Measurements from ENCODE around the genes NEU4 and PDCD1.

DNA sequence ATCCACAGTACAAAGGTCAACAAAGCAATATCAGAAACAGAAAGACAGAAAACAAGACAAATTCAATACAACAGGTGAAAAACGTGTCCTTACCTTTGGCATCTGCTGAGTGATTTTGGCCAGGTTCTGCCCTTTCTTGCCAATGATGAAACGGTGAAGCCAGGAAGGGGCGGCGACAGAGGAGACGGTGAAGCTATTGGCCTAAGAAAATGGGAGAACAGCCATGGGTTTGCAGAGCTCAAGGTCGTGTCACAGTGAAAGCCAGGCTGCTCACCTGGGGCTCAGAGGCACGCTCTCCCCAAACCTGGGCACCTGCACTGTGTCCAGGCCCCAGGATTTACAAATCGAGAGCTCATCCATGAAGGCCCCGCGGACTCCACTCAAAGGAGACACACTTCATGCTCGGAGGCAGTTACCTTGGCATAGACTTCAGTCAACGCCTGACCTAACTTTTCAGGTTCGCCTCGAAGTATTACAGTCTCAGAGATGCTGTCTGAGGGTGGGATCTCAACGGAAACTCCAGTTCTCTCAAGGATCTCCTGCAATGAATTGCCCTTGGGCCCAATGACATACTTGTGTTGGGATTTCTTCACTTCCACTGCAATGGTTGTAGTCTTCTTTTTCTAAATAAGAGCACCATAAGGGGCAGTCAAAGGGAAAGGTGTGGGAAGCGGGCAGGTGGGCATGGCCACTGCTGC lies 60.4 kb downstream of the HDLBP start:
- PRO-cap, 3 experiments, result no peak in any of the 3 experiments
- RAMPAGE, long total RNA, 2 experiments, result start-site peak on the minus strand in 1 of 2 experiments, centred at position 587 of the sequence, 112 reads per replicate
- RRBS, result no CpG with 5 or more reads among the region's 16 CpGs

DNA sequence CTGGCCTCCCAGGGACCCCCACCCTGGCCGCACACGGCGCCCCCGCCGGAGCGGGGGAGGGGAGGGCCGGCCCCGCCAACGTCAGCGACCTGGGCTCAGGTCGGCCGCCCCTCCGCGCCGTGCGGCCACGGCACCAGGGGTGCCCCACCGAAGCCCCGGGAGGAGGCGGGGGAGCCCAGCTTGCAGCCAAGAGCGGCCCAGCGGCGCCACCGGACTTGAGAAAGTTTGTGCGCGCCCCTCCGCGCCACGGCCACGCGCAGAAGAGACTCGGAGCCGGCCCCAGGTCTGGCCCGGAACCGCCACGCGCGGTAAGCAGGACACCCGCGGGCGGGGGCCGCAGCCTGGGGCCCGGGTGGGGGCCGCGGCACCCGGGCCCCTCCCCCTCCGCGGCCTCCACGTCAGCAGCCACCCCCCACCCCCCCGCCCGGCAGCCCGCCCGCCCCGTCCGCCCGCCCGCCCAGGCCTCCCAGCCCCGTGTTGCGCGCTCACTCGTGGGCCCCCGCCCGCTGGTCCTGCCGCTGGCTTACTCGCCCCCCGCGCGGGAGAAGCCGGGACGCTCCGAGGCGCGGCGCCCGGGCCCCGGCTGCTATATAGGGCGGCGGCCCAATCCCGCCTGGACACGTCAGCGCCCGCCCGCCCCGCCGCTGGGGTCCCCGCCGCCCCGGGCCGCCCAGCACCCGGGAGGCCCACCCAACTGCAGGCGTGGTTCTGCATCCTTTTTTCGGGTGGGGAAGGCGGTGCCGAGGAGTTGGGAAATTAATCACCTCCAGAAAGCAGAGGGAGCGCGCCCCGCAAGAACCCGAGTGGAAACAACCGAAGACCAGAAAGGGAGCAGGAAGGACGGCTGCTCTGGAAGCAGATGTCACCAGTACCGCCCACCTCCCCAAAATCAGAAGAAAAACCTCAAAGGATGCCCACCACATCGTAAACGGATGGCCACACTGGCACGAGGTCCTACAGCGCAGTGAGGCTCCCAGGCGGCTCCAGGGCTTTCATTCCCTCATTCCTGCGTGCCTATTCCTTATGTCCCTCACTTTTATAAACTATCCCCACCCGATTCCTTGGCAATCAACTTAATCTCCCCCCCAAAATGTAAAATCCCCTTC lies 42.8 kb downstream of the HDLBP start:
- PRO-cap, 3 experiments, result peak in 3 of 3 experiments; most common plus-strand start position 823 of the sequence (in 2); most common minus-strand start position 560 of the sequence (in 3)
- RAMPAGE, long total RNA, 2 experiments, result start-site peak on the minus strand in 2 of 2 experiments, centred at position 563 of the sequence, 192 to 204 reads per replicate
- RRBS, result 1% methylated on average over 53 of the region's 108 CpGs

GRCh38 chr2:241494580-241495162 lies 13.7 kb downstream of the STK25 start:
- PRO-cap, 3 experiments, result no peak in any of the 3 experiments
- RAMPAGE, long total RNA, 2 experiments, result no peak in any of the 2 experiments
- RRBS, result no CpG with 5 or more reads among the region's 13 CpGs

DNA sequence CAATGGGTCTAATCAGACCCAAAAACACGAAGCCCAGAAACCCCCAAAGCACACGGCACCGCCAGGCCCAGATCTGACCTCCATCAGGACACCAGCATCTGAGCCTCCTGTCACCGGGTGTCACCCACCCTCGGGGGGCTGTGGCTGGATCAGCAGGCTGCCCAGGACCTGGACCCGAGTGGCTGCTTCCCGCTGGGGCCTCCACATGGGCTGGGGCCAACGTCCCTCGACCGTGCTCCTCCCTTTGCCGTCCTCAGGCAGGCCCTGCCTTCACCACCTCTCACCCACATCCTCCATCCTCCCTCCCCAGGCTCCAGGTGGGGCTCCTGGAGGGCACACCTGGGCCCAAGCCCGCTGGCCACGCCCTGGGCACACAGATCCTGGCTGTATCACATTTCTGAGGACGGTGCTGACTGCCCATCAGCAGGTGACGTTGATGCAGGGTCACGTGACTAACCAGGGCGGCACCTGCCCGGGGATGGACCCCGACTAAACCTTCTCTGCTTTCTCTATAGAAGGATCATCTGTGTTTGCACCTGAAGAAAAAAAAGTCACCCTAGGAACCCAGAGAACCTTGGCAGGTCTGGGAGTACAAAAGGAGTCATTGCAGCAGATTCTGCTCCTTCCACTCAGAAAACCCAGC lies 11.4 kb downstream of the STK25 start:
- PRO-cap, 3 experiments, result no peak in any of the 3 experiments
- RAMPAGE, long total RNA, 2 experiments, result no peak in any of the 2 experiments
- RRBS, result no CpG with 5 or more reads among the region's 19 CpGs

- PRO-cap, 3 experiments, result no peak in any of the 3 experiments
- RAMPAGE, long total RNA, 2 experiments, result no peak in any of the 2 experiments
- RRBS, result no CpG with 5 or more reads among the region's 9 CpGs
These were observed 11.7 kb upstream of the BOK start for GRCh38 chr2:241546973-241547216.

GRCh38 chr2:241670576-241670738 lies 16.2 kb downstream of the DTYMK start:
- PRO-cap, 3 experiments, result no peak in any of the 3 experiments
- RAMPAGE, long total RNA, 2 experiments, result no peak in any of the 2 experiments
- RRBS, result no CpG with 5 or more reads among the region's 5 CpGs

- PRO-cap, 3 experiments, result no peak in any of the 3 experiments
- RAMPAGE, long total RNA, 2 experiments, result no peak in any of the 2 experiments
- RRBS, result 94% methylated on average over 5 of the region's 12 CpGs
These were observed 9.1 kb downstream of the D2HGDH start for GRCh38 chr2:241743542-241743823.

DNA sequence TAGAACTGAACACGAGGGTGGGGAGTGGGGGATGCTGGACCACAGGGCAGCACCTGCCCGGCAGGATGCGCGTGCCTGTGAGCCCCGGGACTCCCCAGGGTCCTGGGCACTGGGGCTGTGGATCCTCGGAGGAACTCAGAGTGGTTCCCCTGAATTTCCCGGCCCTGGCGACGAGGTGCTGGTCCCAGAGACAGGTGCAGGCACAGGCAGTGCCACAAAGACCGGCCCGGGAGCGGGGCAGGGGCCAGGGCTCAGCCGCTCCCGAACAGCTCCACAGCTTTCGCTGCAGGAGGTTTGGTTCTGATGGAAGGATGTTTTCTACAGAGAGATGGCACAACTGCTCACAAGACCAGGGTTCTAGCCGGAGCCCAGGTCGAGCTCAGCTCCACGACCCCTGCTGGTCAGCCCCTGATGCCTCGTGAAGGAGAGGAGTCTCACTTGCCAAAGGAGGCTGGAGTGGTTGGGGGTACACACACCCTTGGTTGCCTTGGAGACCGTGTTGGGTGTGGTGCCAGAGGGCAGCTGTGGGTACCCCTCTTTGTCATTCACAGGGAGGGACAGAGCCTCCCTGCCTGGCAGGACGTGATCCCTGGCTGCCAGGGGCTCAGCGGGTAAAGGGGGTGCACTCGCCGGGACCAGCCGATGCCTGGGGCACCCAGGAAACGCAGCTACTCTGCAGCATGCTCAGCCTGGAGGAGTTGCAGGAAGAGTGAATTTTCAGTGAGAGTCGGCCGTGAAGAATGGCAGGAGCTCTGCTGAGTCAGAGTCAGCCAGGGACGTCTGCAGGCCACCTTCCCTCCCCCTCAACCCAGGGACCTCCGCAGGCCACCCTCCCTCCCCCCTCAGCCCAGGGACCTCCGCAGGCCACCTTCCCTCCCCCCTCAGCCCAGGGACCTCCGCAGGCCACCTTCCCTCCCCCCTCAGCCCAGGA lies 4.3 kb upstream of the NEU4 start:
- PRO-cap, 3 experiments, result peak in 1 of 3 experiments; most common minus-strand start position 742 of the sequence (in 1)
- RAMPAGE, long total RNA, 2 experiments, result no peak in any of the 2 experiments
- RRBS, result 10% methylated on average over 5 of the region's 32 CpGs

DNA sequence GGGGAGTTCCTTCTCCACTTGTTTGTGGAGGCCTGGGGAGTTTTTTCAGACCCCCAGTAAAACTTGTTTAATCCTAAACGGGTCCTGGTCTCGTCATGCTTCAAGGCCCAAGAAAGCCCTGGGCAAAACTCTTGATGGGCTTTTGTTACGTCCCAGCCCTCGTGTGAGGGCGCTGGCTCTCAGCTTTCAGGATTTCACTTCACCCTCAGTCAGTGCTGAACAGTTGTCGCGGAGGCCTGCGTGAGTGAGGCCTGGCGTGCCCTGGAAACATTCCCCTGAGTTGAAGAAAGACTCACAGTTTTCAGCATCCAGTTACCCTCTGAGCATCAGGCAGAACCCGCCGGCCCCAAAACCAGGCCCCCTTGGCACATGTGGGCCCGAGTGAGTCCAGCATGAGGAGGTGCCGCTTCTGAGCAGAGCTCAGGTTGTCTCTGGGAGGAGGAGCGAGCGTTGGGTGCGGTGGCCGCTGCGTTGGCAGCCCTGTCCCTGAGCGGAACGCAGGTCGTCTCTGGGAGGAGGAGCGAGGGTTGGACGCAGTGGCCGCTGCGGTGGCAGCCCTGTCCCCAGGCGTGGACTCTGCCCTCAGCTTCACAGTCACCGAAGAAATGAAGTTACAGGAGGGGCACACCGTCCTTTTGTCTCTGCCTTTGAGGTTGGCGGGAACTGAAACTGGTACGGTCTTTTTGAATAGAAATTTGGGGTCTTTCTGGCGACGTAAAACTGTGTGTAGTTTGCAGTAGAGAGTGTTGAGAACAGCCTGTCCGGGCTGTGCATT lies at the start of gene NEU4:
NEU4 (plus strand) TSS at position 591 of the 775 bp plus-strand sequence.
- PRO-cap, 3 experiments, result peak in 2 of 3 experiments; most common minus-strand start position 588 of the sequence (in 2)
- RAMPAGE, long total RNA, 2 experiments, result no peak in any of the 2 experiments
- RRBS, result no CpG with 5 or more reads among the region's 33 CpGs

DNA sequence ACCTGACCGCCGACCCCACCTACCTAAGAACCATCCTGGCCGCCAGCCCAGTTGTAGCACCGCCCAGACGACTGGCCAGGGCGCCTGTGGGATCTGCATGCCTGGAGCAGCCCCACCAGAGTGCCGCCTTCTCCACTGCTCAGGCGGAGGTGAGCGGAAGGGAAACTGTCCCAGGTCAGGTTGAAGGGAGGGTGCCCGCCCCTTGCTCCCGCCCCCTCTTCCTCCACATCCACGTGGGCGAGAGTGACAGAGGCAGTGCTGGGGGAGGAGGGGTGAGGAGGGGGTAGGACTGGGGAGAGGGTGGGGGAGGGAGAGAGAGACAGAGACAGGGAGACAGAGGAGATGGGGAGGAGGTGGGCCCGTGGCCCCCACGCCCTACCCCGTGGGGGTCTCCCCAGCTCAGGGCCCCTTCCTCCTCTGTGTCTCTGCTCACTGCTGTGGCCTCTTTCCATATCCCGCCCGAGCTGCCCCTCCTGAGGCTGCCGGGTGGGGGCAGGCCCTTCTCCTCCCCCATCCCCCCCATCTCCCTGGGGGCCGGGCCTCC lies at the start of gene PDCD1:
PDCD1 (minus strand) TSS at position 155 of the 544 bp plus-strand sequence.
- PRO-cap, 3 experiments, result no peak in any of the 3 experiments
- RAMPAGE, long total RNA, 2 experiments, result start-site peak on the minus strand in 1 of 2 experiments, centred at position 142 of the sequence, 6 reads per replicate
- RRBS, result 42% methylated on average over 2 of the region's 20 CpGs

- PRO-cap, 3 experiments, result peak in 3 of 3 experiments; most common plus-strand start chr2:241859906 (in 2); most common minus-strand start chr2:241859762 (in 2)
- RAMPAGE, long total RNA, 2 experiments, result no peak in any of the 2 experiments
- RRBS, result 56% methylated on average over 9 of the region's 33 CpGs
These were observed 1.1 kb upstream of the PDCD1 start for GRCh38 chr2:241859442-241860622.

- PRO-cap, 3 experiments, result no peak in any of the 3 experiments
- RAMPAGE, long total RNA, 2 experiments, result no peak in any of the 2 experiments
- RRBS, result no CpG with 5 or more reads among the region's 5 CpGs
These were observed 180.1 kb upstream of the FAM240C start for GRCh38 chr2:242080355-242080755.

GRCh38 chr2:242084657-242084900 lies 184.3 kb upstream of the FAM240C start:
- PRO-cap, 3 experiments, result no peak in any of the 3 experiments
- RAMPAGE, long total RNA, 2 experiments, result no peak in any of the 2 experiments
- RRBS, result no CpG with 5 or more reads among the region's 4 CpGs

Measured in testis (tissue), 5 donors.